Mesenteric fat pad (tissue), 1 donor: ENCODE measurements around the gene HMCES.

DNA sequence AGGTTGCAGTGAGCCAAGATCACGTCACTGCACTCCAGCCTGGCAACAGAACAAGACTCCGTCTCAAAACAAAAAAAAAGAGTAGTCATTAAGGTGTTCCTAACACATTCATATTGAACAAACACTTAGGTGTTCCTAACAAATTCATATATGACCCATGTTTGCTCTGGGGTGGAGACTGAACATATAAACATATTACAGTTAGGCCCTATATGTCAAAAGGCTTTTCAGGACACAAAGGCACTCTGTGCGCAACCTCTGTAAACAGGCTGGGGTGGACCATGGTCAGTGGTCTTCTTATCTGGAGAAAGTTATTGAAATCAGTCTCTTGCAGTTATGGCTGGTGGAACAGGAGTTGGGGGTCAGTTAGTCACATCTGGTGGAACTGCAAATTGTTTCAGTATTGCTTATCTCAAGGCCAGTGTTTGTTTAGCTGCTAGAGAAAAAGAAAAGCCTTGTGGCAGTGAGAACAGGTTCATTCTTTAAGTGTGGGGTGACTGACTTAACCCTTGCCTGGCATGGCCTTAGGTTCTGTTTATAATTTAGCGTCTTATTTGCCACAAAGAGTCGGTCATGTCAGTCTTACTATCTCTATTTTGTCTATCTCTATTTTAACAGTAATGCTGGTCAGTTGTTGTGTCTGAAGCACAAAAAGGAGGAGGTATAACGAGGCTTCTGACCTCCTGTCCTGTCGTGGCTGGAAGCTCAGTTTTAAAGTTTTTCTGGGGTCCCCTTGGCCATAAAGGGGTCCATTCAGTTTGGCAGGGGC, 5.9 kb upstream of the GP9 start:
- PRO-cap = no peak

DNA sequence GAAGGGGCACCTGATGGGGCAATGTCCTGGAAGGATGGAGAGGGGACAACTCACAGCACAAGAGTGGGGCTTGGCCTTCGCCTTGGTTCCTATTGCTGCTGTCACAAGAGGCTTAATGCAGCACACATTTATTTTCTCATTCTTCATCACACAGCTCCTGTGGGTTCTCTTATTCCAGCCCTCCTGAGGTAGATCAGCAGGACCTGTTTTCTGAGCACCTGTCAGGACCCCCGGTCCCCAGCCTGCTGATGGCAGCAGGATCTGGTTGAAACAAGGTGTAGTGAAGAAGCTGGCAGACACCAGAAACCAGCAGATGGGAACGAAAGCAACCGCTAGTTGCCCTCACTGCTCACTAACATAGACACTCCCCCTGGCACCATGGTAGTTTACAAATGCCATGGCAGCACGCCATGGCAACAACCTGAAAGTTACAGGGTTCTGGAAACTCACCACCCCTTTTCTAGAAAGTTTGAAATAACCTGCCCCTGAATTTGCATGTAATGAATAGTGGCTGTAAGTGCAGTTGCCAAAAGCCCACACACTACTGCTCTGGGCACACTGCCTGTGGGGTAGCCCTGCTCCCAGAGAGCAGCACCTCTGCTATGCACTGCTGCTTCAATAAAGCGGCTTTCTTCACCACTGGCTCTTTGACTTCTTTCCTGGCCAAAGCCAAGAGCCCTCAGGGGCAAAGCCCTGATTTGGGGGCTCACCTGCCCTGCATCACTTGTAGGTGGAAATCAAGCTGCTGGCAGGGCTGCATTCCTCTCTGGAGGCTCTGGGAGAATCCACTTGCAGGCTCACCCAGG, 2.2 kb upstream of the GP9 start:
- PRO-cap = no peak

DNA sequence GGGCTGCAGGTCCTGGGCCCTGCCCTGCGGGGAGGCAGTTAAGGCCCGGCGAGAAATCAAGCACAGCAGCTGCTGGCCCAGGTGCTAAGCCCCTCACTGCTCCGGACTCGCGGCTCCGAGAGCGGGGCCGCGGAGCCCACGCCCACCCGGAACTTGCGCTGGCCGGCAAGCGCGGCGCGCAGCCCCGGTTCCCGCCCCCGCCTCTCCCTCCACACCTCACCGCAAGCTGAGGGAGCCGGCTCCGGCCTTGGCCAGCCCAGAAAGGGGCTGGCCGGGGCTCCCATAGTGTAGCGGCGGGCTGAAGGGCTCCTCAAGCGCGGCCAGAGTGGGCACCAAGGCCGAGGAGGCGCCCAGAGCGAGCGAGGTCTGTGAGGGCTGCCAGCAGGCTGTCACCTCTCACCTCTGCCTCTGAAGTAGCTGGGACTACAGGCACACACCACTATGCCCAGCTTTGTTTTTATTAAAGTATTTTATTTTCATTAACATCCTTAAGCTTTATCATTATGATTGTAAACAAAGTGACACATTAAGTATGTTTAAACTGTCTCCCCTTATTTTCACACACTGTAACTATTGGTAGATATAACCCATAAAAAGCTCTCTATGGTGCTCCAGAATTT, 8.0 kb downstream of the GP9 start:
- PRO-cap = no peak

GRCh38 chr3:129160323-129160843, 480 bp downstream of the ISY1 start:
- PRO-cap = no peak

DNA sequence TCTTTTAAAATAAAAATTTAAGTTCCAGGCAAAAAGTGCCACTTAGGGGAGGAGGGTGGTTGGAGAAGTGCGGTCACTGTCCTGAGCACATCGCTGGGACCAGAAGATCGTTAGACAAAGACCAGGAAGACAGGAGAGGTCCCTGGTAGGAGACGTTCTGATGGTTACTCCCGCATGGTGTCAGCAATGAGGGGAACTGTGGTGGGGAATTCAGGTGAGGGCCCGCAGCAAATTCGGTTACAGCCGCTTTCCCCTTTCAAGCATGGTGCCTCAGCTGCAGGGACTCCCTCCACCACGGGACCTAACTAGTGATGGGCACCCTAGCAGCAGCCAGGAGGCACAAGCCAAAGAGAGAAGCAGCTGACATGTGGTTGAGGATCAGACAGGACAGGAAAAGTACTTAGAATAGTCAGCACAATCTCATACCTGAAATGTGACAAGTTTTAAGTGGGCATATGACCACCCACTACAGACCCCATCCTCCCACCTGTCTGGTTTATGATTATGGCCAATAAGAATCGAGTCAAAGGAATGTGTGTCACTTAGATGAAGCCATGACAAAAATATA, 1.1 kb upstream of the ISY1 start:
- PRO-cap = no peak

GRCh38 chr3:129278266-129279343, at the start of gene HMCES:
Gene HMCES (plus strand): TSS chr3:129278870.
- PRO-cap = bidirectional peak, plus-strand start at chr3:129278845, minus-strand start at chr3:129278763

- PRO-cap = no peak
These were observed 30.3 kb downstream of the EFCAB12 start for GRCh38 chr3:129397885-129398883.

- PRO-cap = no peak
These were observed 42.0 kb upstream of the RHO start for GRCh38 chr3:129486424-129486793.

DNA sequence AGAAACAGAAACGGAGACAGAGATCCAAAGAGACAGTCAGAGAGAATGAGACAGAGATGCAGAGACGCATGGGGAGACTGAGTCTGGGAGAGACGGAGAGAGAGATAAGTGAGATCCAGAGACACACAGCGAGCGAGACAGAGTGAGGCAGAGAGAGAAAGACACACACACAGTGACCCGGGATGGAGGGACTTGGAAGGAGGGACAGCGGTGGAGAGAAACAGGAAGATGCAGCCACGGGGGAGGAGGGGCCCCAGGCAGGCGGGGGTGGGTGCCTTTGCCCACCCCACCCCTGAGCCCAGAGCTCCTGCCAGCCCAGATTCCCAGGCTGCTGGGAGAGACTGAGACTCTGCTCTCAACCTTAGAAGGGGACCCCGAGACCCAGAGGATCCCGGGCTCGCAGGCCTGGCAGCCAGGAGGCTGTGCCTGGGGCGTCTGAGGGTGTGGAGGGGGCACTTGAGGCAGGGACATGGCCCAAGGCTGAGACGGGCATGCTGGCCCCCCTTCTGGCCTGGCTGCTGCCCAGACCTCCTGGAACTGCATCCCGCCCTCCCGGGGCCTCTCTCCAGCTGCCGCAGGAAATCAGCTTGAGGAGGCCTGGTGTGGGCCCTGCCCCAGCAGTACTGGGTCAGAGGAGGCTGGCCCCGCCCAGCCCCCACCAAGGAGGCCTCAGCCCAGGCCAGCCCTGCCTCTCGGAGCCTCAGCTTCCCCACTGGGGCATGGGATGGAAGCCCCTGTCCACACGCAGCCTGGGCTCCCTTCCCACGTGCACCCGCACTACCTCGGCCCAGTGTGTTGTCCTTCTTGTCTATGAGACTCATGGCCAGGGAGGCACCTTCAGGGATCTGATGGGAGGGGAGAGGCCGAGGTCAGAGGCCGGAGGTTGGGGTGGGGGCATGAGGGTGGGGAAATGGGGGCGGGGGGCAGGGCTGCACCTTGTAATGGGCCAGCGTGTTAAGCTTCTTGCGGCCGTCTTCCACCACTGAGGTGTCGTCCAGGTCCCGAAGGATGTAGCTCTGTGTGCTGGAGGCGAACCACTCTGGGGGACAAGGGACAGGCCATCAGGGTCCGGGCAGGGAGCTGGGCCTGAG, 18.2 kb downstream of the H1-8 start:
- PRO-cap = no peak

- PRO-cap = no peak
These were observed 19.9 kb downstream of the PLXND1 start for GRCh38 chr3:129586526-129587002.

DNA sequence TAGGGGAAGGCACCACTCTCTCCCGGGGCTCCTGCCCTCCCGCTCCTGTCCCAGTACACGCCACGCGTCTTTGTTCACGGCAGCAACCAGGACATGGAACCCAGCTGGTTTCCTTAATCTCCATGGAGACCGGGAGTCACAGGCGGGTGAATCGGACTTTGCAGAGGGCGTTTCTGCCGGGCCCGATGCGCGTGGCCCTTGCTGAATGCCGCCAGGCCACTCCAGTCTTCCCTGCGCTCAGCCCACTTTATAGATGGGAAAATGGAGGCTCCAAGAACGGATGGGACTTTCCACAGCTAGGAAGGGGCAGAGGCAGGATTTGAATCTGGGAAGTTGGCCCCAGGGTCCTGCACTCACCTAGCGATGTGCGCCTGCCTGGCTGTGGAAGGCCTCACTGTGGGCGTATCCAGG, 7.4 kb downstream of the PLXND1 start:
- PRO-cap = no peak

- PRO-cap = no peak
These were observed 5.5 kb upstream of the PLXND1 start for GRCh38 chr3:129611748-129612667.

DNA sequence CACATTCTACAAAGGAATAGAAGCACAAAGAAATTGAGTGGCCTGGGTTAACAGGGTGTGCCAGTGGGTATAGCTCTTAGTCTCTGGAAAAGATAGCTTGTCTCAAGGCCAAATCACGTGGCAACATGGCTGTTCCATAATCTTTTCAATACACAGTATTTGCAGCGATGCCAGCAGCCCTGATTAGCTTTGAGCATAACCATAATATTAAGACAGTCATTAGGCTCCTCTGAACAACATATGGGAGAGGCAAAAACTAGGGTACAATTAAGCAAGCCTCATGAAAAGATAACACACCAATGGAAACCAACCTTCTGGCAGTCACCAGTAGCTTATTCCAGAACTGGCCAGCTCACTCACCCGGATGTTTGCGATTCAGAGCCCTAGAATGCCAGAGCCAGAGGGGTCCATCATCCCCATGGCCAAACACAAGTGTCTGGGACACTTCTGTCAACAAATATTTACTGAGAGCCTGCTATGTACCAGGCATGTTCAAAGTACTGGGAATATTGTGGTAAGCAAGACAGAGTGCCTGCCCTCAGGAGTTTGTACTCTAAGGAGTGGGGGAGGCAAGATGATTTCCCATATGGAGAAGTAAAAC, 48.8 kb upstream of the PLXND1 start:
- PRO-cap = no peak

DNA sequence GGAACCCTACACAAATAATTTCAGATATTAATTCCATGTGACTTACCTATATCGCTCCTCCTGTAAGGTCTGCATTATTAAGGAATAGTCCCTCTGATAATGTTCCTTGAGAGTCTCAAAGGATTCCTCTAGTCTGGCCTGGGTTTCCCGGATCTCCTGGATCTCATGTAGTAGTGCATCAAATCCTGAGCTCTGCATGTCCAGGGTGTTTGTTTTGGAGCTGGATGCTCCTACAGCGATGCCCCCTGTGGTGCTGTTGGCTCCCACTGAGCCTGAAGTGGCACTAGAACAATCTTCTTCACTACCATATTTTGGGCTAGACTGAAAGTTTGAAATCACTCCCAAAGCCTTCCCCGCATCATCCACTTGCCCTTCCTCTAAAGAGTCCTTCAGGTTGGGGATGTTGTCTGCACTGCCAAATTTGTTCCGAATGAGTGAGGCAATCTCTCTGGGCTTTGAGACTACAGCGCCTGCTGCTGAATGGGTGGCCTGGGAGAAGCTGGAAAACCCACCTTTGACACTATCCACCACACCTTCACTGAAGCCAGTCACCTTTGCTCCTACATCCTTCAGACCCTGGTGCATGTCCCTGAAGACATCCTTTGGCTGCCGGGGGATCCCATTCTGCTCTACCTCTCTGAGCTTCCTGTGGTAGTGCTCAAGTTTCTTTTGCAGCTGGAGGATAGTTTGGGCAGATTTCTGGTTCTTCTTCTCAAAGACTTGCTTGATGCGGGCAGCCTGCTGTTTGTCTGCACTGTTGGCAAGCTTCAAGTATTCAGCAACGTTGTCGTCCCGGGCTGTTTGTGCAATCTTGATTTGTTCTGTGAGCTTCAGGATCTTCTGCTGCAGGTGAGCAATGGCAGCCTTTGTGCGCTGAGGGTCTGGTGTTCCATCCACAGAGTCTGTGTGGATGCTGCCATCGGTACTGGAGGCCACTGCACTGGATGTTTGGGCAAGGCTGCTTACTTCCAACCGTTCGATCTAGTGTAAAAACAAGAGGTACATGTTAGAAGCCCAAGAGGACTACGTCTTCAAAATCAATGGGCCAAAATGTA, 64.1 kb upstream of the PLXND1 start:
- PRO-cap = no peak

GRCh38 chr3:129822661-129822990, 70.9 kb downstream of the TMCC1 start:
- PRO-cap = no peak

DNA sequence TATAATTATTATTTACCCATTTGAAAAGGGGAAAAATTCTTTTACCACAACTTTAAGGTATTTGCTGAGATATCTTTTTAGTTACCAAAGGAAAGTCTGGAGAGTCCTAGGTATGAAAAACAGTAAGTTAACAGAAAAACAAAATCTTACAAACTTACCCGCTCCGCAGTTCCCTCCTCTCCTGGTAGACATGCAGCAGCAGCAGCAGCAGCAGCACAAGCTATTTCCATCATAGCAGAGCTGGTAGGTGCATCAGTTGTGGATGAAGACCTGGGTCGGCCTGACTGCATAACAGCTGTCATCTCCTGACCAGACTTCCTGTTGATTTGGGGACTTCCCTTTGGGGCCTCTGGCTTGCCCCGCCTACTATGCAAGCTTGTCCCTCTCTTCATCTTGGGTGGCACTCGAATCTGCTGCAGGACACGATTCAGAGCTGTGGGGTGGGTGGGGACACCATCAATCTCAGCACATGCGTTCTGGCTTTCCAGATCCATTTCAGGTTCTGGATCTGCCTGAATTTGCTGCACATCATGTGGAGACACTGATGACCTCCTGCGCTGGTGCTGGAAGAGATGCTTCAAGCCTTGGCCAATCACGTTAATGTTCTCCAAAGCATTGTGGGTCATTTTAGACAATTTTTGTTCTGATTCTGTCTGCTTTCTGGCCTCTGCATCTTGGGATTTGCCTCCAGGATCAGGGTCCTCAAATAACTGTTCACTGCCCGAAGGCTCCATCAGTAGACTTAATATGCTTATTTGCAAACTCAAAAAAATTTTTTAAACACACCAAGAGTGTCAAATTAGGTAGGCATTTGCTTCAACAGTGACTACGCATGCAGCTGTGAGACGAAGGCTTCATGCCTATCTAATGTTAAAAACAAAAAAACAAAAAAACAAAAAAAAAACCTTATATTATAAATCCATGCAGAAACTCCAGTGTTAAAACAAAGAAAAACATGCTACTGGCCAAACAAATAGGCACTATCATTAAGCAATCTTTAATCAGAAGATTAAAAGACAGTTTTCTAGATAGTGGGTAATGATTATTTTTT, 65.5 kb downstream of the TMCC1 start:
- PRO-cap = no peak

GRCh38 chr3:129890462-129891231, 2.9 kb downstream of the TMCC1 start:
- PRO-cap = no peak

- PRO-cap = no peak
These were observed 793 bp downstream of the TMCC1 start for GRCh38 chr3:129892576-129893260.

DNA sequence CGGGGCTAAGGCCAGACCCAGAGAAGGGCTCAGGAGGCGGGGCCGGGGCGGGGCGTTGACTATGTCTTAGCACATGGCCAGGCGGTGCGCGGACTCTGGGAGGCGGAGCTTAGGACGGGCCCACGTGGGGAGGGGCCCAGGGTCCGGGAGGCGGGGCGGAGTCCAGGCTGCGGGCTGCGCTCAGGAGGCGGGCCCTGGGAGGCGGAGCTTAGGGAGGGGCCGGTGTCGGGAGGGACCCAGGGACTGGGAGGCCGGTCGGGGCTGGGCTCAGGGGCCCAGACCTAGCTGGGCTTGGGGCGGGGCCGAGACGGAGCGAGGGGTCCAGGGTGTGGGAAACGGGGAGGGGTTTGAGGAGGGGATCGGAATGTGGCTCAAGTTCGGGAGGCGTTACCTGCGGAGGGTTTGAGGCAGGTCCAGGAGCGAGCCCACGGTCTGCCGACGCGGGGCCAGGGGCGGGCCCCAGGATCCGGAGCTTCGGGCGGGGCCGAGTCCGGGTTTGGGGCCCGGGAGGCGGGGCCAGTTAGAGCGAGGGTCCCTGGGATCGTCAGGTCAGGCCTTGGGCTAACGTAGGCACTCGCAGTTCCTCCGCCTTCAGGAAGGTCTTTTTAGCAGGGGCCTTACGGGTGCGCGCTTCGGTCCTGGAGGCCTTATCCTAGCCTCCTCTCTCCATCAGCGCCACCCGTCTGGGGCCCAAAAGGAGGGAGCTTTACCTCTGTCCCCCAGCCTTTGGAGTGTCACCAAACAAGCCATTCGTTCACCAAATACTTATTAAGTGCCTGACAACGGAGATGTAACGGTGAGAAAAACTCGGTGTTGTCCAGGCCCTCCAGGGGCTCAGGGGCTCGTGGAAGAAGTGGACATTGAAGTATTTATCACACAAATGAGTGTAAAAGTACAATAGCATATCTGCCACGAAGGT, 30.6 kb downstream of the ALG1L2 start:
- PRO-cap = unidirectional peak, plus-strand start at position 239 of the sequence

- PRO-cap = no peak
These were observed 42.0 kb downstream of the ALG1L2 start for GRCh38 chr3:130123619-130123999.